Neuron (in vitro differentiated cells): ENCODE results near the genes FDX2, PDE4A and DNM2.

GRCh38 chr19:10239168-10239515 is 8.0 kb upstream of the S1PR2 start:
- PRO-cap, result no peak

DNA sequence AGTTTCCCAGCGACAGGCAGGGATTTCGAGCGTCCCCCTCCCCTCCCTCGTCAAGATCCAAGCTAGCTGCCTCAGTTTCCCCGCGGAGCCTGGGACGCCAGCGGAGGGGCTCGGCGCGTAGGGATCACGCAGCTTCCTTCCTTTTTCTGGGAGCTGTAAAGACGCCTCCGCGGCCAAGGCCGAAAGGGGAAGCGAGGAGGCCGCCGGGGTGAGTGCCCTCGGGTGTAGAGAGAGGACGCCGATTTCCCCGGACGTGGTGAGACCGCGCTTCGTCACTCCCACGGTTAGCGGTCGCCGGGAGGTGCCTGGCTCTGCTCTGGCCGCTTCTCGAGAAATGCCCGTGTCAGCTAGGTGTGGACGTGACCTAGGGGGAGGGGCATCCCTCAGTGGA is 706 bp upstream of the ICAM1 start:
- PRO-cap, result no peak

GRCh38 chr19:10315346-10316357 is at the start of gene FDX2:
Gene FDX2, minus strand, starts transcription at chr19:10316015.
- PRO-cap, result unidirectional peak, plus-strand start at chr19:10315443; bidirectional peak, plus-strand start at chr19:10315501, minus-strand start at chr19:10315476; bidirectional peak, plus-strand start at chr19:10316079, minus-strand start at chr19:10315996

GRCh38 chr19:10327076-10327601 is 6.2 kb downstream of the RAVER1 start:
- PRO-cap, result no peak

GRCh38 chr19:10332237-10332761 is 1.0 kb downstream of the RAVER1 start:
- PRO-cap, result no peak

DNA sequence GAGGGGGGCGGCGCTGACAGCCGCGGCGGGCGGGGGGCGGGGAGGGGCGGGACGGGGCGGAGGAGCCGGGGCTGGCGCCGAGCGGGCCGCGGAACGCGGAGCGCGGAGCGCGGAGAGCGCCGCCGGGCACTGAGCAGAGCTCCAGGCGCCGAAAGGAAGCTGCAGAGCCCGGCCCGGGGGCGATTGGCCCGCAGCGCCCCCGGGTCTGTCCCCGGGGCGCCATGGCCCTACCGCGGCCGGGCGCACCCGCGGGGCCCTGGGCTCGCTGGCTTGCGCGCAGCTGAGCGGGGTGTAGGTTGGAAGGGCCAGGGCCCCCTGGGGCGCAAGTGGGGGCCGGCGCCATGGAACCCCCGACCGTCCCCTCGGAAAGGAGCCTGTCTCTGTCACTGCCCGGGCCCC is at the start of gene PDE4A:
TSS of gene PDE4A (plus strand) at position 115 of the 399 bp plus-strand sequence.
- PRO-cap, result bidirectional peak, plus-strand start at position 59 of the sequence, minus-strand start outside the sequence

DNA sequence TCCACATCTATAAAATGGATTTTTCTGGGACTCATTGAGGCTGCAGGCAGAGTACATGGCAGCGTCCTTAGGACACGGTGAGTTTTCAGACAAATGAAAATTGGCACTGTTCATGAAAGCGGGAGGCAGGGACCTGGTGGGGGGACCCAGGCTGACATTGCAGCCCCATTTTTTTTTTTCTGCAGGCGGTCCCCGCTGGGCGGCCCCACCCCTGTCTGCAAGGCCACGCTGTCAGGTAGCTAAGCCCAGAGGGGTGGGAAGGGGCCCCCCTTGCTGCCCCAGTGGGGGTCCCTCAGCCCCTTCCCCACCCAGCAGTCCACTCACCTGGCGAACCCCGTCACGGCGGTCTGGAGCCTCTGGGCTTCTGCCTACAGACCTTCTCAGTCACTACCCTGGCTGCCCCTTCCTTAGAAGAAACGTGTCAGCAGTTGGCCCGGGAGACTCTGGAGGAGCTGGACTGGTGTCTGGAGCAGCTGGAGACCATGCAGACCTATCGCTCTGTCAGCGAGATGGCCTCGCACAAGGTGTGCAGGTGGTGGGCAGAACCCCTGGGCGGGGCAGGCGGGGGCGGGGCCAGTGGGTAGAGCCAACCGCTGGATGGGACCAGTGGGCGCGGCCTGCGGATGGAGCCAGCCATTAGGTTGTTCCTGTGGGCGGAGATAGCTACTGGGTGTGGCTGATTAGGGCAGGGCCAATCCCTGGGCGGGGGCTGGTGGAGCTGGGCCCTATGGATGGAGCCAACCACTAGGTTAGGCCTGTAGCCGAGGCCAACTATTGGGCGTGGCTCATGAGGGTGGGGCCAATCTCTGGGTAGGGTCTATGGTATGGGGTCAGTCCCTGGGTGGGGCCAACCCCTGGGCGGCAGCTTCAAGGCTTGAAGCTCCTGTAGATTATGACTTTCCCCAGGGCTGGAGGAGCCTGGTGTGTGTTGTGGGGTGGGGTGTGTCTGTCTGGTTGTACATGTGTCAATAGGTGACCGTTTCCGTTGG is 30.4 kb downstream of the PDE4A start:
- PRO-cap, result no peak

DNA sequence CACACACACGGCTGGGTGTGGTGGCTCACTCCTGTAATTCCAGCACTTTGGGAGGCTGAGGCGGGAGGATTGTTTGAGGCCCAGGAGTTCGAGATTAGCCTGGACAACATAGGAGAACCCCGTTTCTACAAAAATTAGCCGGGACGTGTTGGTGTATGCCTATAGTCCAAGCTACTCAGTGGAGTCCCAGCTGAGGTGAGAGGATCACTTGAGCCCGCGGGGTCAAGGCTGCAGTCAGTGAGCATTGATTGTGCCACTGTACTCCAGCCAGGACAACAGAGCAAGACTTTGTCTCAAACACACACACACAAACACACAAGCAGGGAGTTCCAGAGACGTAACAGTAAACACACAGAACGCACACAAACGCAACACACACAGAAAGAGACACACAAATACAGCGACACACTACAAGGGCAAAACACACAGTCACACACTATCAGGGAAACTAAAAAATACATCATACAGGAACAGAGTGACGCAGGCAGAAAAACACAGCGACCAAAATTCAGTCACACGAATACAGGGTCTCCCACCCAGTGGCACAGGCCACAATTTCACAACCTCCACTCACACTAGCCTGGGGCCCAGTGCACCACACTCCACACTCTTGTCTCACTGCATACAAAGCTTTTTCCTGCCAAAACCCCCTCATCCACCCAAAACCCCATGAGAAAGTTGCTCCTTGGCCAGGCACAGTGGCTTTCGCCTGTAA is 1.5 kb downstream of the S1PR5 start:
- PRO-cap, result no peak

- PRO-cap, result bidirectional peak, plus-strand start at chr19:10568271, minus-strand start at chr19:10568177
These were observed 763 bp downstream of the CDKN2D start for GRCh38 chr19:10568028-10568403.

DNA sequence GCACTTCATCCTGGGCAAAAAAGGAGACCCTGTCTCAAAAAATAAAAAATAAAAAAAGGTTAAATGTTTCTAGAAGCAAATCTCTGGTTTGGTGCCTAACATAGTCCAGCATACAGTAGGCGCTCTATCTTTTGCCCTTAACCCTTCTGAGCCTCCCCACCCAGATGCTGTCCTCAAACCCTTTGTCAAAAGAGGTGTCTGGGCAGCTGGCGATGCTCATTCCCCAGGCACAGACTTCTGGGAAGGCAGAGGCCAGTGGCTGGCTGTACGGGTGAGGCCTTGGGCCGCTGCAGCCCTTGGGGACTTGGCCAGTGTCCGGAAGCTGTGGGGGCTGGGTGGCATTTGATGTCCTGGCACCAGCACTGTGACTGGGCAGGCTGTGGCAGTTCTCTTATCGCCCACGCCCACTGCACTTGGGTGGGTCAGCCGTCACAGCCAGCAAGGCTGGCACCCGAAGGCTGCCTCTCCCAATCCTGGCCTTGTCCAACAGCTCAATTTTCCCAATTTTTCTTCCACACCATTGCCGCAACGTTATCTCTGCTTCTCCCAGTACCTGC is 12.9 kb upstream of the SLC44A2 start:
- PRO-cap, result no peak

- PRO-cap, result no peak
These were observed 9.1 kb upstream of the SLC44A2 start for GRCh38 chr19:10616157-10616673.

DNA sequence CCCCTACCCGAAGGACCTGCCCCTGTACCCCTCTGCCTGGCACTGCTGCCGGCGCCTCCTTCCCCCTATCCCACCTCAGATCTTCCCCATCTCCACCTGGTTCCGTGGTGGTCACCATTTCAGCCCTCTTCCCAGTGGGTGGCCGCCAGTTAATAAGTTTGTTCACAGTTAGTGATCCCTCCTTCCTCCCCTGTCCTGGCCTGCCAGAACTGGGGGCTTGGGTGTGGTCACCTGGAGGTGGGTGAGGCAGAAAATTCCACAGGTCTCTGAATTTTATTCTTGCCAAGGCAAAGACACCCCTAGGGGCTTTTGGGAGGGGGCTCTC is 478 bp downstream of the SLC44A2 start:
- PRO-cap, result no peak

- PRO-cap, result bidirectional peak, plus-strand start at chr19:10718079, minus-strand start at chr19:10718468
These were observed at the start of gene DNM2 for GRCh38 chr19:10717828-10718905. Gene DNM2, plus strand, starts transcription at chr19:10718079.

- PRO-cap, result no peak
These were observed 42.4 kb downstream of the DNM2 start for GRCh38 chr19:10760264-10760634.

GRCh38 chr19:10820601-10821060 is 15.4 kb downstream of the TMED1 start:
- PRO-cap, result no peak

DNA sequence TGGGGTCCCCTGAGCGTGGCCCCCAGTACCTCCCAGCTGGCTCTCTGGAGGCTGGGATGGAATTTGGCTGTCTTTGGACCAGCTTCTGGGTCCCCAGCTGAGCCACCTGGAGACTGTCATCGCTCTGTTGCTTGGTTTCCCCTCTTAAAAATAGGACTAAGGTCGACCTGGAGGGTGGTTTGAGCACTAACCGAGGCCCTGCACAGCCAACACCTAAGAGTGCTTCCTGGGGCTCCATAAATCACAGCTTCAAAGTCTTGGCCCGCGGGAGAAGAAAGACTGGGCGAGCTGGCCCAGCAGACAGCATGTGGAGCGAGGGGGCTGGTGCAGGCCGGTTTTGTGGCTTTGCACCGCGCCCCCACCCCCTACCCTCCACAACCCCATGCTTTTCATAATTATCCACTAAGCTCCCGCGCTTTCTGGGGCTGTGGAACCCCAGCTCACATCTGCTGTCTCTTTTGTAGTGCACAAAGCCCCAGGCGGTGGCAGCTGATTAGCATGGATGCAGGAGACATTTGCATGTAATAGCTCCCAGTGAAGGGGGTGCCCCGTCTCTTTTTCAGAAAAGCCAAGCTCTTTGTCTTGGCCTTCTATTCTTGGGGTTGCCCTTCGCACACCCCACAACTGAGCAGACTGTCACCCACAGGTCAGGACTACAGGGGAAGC is 17.1 kb downstream of the CARM1 start:
- PRO-cap, result bidirectional peak, plus-strand start at position 275 of the sequence, minus-strand start at position 311 of the sequence

DNA sequence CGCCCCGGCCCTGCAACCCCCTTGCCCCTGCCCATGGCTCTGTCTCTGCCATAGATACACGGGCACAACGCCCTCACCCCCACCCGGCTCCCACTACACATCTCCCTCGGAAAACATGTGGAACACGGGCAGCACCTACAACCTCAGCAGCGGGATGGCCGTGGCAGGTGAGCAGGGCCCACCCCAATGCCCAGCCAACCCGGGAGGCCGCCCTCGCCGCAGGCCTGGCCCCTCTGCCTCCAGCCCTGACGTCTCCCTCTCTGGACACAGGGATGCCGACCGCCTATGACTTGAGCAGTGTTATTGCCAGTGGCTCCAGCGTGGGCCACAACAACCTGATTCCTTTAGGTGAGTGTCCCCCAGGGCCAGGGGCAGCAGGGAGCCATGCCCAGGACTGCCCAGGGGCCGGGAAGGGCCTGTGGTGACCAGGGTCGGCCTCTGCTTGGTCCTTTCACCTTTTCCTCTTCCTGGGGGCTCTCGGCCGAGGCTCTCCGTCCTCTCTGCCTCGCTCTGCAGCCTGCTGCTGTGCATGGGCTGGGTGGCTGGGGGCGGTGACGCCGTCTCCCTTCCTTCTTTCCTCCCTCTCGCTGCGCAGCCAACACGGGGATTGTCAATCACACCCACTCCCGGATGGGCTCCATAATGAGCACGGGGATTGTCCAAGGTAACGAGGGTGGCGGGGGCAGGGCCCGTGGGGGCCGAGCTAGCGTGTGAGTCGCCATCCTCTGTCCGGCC is 7.5 kb downstream of the YIPF2 start:
- PRO-cap, result no peak

GRCh38 chr19:10960115-10960619 is 663 bp upstream of the SMARCA4 start:
- PRO-cap, result no peak

GRCh38 chr19:11033851-11034388 is 55.3 kb upstream of the LDLR start:
- PRO-cap, result no peak

DNA sequence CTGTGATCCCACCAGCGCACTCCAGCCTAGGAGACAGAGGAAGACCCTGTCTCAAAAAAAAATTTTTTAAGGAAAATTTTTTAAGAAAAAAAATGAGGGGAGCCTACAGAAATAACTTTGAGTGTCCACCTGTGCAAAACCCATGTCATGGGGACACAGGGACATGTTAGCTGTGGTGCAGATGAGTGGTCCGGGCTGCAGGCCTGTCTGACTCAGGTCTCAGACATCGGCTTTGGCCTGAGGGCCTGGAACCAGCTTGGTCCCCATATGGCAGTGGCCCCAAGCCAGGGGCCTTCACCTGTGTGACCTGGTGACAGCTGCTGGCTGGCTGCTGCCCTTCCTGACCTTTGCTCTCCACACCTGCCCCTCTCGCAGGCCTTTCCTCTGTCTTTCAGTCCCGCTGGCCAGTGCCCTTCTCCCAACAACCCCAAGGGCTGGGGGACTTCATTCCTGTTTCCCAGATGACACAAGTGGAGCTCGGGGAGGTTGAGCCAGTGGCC is 23.0 kb upstream of the LDLR start:
- PRO-cap, result no peak